Colic lymph node (tissue), 1 donor: ENCODE data around the genes KCND1, NUDT11 and XAGE5.

GRCh38 chrX:47805881-47806337, 30.8 kb upstream of the ZNF81 start:
- PRO-cap, result no peak

GRCh38 chrX:48578648-48579630, 4.7 kb downstream of the RBM3 start:
- PRO-cap, result no peak

DNA sequence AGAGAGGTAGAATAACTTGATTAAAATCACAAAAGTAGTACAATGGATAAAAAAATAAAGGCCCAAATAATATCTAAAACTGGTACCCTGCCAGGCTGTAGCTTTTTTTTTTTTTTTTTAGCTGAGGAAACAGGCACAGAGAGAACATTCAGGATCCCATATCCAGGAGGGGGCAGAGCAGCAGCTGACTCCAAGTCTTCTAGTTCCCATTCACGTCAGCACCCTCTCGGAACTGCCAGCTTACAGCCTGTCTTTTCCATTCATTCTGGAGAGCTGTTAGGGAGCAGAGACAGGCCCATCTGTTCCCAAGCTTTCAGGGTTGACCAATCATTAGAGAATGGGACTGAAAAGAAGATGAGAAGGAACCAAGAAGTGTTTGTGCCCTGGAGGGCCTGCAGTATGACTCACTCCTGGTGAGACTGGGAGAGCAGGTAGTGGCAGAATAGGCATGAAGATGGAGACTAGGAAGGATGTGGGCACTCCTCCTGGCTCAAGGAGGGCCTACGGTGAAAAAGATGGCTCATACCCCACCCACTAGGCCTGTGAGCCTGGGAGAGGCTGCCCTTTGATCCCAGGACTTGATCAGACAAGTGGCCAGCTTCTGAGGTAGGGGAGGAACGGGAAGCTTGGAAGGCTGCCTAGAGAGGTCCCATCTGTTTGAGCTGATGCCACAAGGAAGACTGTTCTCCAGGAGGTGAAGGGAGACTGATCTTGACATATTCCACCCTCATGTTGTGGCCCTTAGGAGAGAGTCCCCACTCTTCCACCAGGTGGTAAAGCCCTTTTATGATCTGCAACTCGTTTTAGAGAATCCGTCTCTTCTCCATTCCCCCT, 7.6 kb downstream of the SUV39H1 start:
- PRO-cap, result no peak

DNA sequence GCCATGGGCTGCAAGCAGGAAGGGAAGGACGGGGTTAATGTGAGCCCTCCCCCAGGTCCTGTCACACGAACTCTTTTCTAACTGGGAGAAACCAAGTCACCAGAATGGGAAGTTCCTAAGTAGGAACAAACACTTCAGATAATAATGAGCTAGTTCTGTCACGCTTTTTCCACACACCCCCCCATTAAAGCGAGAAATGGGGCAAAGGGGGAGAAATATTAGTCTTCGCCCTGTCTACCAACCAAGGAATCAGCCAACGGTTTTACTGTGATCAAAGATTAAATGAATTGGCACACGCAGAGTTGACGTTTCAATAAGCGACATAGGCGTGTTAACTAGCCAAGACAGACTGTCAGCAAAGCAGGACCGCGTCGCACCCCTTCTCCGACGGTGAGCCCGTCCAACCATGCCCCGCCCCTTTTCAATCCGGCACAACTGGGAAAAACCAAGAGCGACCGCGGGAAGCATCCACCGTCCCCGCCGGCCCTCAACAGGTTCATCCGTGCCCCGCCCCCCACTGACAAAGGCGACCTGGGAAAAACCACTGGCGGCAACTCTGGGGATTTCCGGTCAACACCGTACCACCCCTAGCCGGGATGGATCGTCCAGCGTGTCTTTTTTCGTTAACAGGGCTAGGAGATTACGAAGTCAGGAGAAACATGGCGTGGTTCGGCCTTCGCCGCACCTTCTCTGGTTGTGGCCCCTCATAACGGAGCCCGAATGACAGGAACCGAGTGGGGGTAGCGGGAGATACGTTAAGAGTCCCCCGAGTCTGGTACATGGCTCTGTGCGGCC, 520 bp downstream of the TIMM17B start:
- PRO-cap, result unidirectional peak, plus-strand start at position 467 of the sequence

DNA sequence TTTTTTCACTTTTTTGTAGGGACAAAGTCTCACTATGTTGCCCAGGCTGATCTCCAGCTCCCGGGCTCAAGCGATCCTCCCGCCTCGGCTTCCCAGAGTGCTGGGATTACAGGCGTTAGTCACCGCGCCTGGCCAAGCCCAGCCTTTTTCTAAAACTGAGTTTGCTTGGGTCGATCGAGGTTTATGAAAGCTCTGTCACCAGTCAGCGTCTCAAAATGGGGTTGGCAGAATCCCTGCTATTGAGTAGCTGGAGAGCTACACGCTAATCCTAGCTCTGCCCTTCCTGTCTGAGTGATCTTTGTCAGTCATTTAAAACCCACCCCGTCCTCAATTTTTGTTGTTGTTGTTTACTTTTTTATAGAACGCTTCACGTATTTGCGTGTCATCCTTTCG, 1.4 kb upstream of the OTUD5 start:
- PRO-cap, result unidirectional peak, minus-strand start at position 157 of the sequence

DNA sequence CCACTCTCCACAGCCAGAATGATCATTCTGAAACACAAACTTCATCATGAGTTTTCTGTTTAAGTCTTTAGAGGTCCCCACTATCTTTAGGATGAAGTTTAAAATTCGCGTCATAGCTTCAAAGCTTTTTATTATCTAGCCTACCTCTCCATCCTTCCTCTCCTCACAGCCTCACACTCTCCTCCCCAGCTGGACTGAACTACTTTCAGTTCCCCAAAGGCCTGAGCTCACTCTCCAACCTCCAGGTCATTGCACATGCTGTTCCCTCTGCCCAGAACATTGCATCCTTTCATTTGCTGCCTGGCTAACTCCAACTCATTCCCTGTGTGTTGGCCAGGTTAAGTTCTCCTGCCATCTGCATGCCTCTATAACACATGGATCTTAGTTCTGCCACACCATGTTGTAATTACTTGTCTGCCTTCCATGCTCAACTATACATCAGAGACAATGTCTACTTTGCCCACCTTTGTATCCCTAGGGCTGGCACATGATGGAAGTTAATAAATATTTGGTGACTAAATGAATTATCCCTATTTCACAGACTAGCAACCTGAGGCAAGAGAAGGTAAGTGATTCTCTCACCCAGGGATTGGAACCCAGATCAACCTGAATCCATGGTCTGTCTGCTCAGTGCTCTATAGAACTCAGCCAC, 3.0 kb upstream of the OTUD5 start:
- PRO-cap, result no peak

DNA sequence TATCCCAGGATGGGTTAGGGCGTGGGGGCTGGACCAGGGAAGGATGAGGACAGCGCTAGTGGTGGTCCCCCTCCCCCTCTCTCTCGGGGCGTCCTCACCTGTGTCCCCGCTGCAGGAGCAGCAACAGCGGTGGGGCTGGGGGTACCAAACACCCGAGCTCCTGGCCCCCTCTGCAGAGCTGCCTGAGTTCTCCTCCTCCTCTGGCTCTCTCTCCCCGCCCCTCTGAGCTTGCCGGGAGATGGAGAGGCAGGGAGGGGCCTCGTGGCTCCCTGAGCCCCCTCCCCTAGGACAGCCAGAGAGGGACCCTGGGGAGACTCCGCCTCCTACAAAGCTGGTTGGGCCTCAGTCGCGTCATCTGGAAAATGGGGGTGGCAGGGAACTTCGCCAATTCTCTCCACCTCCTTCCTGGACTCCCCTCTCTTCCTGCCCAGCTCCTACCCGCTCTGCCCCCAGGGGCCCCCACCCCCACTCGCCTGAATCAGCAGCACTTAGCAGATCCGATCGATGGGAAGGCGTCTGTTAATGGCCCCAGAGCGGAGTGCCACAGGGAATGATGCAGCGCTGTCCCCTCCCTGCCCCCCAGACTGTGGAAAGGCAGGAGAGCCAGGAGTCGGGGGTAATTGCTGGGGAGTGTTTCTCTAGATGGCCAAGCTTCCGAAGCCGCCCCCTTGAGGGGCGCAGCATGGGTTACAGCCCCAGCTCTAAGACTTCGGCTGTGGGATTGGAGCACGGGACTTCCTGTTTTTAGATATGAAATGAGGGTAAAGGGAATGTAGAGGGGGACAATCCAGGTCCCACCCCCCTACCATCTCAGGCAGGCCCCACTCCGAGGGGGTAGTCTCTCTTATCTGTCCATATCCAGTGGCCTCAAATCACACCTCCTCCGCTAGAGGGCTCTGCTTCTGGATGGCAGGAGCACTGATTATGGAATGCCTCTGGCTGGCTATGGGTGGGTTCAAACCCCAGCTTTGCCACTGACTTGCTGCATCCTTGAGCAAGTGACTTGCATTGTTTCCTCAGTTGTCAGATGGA, at the start of gene KCND1:
Gene KCND1 (minus strand): TSS at position 202 of the 1,032 bp plus-strand sequence.
- PRO-cap, result unidirectional peak, minus-strand start at position 224 of the sequence

DNA sequence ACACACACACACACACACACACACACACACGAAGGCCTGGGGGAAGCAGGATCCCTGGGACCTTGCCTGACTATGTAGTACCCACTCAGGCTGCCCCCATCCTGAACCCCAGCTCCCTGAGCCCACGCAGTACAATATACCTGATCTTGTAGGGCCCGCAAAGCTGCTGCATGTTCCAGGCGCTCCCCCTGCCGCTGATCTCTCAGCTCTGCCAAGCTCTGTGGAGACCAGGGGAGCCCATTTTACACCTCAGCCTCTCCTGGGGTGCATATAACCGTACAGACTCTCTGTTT, 14.1 kb downstream of the GRIPAP1 start:
- PRO-cap, result no peak

DNA sequence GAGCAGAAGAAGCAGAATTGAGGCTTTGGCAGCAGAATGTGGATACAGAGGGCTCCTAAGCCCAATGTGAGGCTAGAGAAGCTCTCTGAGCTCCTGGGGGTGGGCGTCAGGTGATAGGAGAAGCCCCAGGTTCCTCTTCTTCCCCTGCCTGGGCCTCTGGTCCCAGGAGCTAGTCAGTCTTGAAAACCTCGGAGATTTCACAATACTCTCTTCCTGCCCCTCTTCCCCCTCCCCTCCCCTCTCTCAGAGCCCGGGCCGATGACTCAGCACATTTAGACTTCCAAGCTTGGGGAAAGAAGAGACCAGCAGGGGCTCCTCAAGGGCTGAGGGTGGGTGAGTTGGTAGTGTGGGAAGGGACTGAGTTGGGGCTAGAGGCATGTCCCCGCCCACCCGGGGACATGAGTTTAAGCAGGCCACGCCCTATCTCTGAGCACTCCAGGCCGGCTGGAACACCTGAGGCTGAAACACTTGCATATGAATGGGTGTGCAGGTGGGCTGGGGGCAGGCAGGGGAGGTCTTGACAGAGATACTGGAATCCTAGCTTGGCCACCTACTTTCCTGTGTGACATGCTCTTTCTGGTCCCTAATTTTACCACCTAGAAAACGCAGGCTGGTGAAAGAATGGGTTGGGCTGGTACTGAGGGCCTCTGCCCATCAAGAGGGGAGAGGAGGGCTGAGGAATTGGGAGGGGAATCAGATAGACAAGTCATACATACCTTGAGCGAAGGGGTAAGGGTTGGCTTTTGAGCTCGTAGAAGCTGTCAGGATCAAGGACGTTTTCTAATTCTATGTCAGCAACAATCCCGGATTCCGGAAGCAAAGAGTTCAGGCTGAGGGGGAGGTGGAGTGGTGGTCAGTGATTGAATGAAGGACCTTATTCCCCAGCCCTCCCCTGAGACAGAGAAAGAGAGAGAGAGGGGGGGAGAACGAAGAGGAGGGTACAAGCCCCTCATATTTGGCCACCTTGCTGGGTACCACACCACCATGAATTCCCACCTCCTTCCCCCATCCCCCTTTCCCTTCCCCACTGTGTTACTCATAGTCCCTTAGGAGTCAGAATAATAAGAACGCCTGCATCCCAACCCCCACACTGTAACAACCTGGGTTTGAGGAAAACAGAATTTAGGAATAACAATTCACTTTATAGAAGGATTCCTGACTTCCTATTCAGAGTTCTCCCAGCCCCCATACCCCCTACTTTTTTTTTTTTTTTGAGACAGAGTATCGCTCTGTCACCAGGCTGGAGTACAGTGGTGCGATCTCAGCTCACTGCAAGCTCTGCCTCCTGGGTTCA, 3.0 kb downstream of the TFE3 start:
- PRO-cap, result no peak

DNA sequence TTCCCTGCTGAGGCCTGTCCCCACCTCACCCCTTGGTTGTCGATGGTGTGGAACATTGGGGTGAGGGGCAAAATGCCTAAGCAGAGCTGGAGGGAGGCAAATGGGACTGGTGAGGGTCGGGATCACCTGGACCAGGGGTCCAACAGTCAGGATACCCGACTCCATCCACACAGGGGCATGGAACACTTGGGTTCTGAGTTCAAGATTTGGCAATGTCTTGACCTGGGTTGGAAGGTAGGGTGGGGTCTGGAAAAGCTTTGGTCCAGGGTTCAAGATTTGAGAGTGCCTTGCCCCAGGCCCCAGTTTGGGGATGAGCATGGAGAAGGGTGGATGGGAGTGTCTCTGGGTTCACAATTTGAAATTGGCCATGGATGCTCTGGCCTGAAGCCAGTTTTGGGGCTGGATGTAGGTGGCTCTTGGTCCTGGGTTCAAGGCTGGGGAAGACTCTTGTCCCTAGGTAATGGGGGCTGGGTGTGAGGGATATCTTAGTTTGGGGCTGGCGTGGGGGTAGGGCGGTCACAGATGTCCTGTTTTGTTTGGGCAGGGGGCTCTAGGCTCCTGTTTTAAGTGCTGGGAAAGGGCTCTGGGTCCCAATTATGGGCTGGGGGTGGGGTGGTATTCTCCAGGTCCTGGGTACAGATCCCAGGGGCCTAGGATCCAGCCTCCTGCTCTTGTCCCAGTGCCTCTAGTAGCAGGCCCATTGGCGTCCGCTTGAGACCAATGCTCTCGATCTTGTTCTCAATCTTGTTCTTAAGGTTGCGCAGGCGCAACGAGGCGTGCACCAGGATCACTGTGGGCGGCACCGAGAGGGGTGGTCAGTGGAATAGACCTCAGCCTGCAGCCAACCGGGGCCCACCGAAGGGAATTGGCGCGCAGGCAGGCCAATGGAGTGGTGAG, 2.3 kb downstream of the PRAF2 start:
- PRO-cap, result no peak

DNA sequence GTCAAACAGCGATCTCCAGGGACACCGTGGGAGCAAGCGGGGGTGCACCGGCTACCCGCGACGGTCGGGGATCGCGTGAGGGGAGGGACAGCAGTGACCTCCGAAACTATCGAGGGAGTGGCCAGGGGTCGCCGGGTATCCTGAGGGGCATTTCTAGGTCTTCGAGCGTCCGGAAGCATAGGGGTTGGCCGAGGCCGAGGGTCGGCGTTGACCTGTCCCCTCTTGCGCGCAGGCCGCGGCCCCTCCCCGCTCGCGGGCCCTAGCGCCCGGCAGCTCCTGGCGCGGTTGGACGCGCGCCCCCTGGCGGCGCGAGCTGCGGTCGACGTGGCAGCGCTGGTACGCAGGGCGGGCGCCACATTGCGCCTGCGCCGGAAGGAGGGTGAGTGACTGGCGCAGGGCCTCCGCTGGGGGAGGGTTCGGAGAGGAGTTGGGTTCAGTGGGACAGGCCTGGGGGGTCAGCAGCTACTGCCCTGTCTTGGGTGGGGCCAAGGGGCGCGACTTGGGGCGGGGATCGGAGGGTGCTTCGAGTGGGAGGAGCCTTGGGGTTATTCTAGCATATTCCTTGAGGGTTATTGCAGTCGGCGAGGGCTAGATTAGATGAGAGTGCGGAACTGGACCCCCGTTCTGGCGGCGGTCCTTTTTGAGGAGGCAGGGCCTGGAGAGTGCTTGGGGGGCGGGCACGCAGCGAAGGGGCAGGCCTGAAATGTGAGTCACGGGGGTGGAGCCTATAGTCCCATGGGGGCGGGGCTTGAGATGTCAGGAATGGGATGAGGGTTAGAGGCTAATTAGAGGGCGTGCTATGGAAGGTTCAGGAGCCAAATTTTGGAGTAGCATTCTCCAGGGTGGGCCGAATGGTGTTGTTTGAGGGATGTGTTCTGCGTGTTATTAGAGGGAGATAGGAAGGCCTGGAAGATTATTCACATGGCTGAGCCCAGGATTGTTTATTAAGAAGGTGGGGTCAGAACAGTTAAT, 1.3 kb downstream of the MAGIX start:
- PRO-cap, result bidirectional peak, plus-strand start at position 382 of the sequence, minus-strand start at position 256 of the sequence

DNA sequence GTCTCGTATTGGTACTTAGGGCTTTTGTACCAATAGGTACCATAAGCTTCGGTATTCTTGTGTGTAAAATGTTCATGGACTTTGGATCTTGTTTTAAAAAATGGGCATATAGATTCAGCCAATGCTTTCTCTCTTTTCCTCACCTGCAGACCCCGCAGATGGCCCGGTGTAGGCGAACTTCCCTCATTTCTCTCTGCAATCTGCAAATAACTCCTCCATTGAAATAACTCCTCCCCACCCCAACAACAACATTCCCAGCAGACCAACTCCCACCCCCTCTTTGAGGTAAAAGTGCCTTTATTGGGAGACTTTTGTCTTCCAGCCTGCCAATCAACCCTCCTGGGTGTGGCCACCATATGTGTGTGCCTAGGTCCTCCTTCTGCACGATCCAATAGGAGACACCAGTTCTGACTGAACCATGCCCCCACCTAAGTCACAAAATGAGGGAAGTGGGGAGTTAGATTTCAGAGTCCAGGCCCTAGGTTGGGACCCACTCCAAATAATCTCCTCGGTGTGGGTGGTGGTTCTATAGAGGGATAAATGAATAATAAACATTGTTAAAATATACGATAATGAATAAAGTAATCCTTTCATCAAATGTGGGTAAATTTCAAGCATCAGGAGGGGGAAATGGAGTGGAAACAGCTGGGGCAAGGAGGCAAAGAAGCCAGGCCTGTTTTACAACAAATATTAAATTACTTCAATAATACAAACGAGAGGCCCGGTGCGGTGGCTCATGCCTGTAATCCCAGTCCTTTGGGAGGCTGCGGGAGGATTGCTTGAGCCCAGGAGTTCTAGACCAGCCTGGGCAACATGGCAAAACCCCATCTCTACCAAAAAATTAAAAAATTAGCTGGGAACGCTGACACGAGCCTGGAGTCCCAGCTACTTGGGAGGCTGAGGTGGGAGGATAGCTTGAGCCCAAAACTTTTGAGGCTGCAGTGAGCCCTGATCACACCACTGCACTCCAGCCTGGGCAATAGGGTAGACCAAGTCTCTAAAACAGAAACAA, 3.1 kb downstream of the PLP2 start:
- PRO-cap, result no peak

DNA sequence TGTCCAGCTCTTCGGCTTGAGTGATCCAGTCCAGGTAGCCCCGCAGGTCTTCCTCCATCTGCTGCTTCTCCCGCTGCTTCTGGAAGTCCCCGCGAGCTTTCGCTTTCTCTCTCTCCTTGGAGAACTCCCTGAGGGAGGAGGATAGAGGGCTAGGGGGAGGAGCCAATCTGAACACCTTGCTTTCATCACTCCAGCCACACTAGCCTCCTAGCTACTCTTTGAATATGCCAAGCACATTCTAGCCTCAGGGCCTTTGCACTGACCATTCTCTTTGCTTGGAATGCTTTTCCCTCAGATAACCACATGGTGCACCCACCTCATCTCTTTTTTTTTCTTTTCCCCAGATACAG, 6.2 kb downstream of the CACNA1F start:
- PRO-cap, result no peak

GRCh38 chrX:49268719-49269519, 674 bp upstream of the PPP1R3F start:
- PRO-cap, result bidirectional peak, plus-strand start at chrX:49269391, minus-strand start at chrX:49269113

GRCh38 chrX:49309503-49310043, 6.1 kb downstream of the GAGE10 start:
- PRO-cap, result unidirectional peak, plus-strand start at chrX:49309849

- PRO-cap, result no peak
Observed at GRCh38 chrX:50697480-50698204, 116.4 kb downstream of the SHROOM4 start.

DNA sequence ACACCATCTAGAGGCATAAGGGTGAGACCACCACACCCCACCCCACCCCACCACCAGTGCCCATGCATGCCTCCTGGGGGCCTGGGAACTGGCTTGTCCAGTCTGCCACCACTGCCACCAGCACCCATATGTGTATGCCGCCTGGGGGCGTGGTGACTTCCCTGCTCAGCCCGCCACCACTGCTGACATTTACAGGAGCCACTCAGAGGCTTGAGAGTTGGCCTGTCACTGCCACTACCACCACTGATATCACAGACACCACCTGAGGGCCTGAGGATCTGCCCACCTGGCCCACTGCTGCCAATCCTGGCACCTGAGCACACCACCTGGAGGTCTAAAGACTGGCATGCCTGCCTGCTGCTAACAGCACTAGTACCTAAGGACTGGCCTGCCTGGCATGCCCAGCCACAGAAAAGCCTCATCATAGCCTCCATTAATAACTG, 20.3 kb upstream of the BMP15 start:
- PRO-cap, result unidirectional peak, minus-strand start at position 178 of the sequence

DNA sequence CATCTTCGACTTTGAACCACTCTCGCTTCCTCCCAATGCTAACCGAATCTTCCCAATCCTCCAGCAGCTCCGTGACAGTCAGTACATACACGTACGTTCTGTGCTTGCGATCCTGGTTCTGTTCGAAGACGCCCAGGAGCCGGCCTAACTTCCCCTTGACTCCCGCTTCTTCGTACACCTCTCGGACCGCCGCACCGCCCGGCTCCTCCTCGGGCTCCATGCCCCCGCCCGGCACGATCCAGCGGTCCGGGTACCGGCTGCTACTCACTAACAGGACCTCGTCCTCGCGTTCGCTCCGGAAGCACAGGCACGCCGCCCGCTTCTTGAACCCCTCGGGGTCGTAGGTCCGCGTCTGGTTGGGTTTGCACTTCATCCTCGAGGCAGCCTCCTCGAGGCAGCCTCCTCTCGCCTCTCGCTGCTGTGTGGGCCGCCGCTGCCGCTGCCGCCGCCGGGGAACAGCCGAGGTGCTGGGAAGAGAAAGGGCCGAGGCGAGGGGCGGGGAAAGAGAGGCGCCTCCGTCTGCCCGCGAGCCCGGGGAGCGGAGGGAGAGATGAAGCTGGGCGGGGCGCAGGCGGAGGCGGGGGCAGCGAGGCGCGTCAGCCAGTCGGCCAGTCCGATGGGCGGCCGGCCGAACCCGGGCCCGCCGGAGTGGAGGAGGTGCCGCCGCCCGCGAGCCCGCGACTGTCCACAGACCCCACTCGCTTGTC, at the start of gene NUDT11:
Gene NUDT11 (minus strand): TSS at position 521 of the 707 bp plus-strand sequence.
- PRO-cap, result no peak

DNA sequence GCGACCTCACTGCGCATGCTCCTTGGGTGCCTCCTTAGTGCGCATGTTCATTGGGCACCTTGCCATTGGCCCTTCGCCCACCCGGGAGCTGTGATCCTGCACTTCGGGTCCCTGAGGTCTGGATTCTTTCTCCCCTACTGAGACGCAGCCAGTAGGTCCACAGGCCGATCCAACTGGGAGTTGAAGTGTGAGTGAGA, at the start of gene XAGE5:
Gene XAGE5 (plus strand): TSS at position 62 of the 197 bp plus-strand sequence.
- PRO-cap, result no peak

DNA sequence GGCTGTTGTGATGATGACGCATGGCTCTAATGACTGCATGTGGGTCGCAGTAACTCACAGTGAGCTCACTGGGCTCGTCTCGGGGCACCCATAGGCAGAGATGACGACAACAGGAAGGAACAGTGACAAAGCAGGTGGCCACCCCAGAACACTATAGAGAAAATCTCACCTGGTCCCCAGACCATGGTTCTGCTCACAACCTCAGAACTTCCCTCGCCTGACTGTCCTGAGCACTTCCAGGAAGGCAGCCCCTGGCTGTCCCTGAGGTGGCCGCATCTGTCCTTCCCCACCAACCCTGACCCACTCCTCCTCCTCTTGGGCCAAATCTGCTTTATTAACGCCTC, 30.8 kb upstream of the FAM156A start:
- PRO-cap, result no peak